ENCODE data around the gene IL36G.

- PRO-cap, result unidirectional peak, minus-strand start at chr2:112921025
These were observed 9.8 kb downstream of the IL37 start for GRCh38 chr2:112920759-112921230.

DNA sequence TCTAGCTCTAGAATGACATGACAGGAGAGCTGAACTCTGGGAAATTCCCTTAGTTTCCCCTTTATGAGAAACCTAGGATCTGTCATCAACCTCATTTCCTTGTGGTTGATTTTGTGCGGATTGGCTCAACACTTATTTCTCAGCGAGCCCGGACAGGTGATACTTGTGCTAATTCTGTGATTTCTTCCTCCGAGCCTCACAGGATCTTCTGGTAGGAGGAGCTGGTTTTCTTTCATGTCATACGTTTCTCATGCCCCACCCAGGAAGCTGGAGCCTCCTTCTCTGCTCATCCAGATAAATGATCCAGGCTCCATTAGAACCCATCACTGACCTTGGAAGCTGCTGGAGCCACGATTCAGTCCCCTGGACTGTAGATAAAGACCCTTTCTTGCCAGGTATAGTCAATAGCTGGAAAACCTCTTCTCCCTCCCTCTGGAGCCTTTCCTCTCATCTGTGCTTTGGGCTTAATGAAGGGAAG is at the start of gene IL36G:
Gene IL36G, plus strand, starts transcription at position 323 of the 478 bp plus-strand sequence.
- PRO-cap, result no peak

GRCh38 chr2:112985055-112985625 is 7.3 kb downstream of the IL36G start:
- PRO-cap, result no peak

GRCh38 chr2:113078327-113078794 is 10.6 kb downstream of the IL1F10 start:
- PRO-cap, result no peak

DNA sequence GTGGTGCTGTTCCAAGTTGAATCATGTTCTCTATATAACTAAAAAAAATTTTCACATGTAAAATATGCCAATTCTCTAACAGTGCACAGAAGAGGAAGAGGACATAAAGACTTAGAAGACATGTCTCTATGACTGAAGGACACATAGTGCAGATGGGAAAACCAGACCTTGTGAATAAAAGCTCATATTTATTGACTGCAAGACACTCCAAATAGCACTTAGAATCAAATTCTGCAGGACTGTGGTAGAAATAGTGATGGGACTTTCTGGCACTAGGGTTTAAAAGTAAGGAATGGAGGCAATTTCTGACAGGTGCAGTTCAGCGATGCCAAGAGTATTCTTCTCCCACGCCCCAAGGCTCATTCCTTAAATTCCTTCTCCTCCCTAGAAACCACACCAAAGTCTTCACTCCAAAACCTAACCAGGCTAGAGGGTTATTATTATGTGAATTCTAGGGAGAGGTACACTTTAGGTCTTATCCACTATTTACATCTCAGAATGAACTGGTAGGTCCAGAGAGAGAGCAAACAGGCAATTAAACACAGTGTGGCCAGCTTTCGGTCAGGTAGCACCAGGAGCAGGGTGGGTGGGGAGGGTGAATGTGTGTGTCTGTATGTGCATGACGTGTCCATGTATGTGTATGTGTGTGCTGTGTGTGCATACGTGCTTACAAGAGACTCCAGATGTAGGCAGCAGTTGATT is 11.3 kb downstream of the IL1F10 start:
- PRO-cap, result no peak

- PRO-cap, result no peak
These were observed 20.8 kb downstream of the IL1F10 start for GRCh38 chr2:113088618-113088950.

GRCh38 chr2:113167006-113167926 is 6.5 kb upstream of the PSD4 start:
- PRO-cap, result unidirectional peak, minus-strand start at chr2:113167302

DNA sequence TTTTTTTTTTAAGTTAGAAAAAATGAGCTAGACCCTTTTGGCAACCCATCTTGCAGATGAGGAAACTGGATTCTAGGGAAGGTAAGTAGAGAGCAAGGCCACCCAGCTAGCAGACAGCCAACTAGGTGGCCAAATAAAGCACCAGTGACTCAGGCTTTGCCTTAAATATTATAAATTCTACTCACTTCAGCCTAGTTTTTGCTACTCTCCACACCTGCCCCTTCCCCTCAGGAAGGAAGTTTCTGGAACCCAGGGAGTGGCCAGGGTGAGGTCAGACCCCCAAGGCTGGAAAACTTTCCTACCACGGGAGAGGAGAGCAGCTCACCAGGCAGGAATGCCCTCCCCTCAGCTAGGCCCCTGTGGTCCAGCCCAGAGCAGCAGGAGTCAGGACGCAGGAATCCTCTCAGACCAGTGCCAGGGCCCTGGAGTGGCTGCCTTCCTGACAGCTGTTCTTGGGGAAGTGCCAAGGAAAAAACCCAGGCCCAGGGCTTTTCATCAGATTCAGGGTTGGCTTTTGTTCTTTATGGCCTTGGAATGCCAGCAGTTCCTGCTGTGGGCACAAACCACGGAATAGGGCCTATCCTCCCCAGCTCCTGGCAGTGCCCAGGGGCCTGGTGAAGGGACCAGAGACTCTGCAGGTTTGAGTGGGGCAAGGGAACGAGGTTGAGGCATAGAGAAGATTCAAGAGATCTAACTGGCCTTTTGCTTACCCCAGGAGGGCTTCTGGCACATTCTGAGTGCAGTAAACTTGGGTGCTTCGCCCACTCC is 5.1 kb upstream of the PAX8 start:
- PRO-cap, result no peak

GRCh38 chr2:113881707-113882031 is 8.2 kb upstream of the ACTR3 start:
- PRO-cap, result no peak

GRCh38 chr2:113921366-113922593 is 31.9 kb downstream of the ACTR3 start:
- PRO-cap, result no peak

GRCh38 chr2:116039706-116040017 is 1597.2 kb downstream of the DPP10 start:
- PRO-cap, result no peak

DNA sequence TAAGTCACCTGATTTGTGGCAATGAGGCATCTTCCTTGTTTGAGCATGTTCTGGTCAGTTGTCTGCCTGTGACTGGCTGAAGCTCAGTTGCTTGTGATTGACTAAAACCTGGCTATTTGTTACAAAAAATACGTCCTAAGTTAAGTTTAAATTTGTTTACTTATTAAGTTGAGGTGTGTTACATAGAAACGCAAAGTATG is 746.0 kb upstream of the DDX18 start:
- PRO-cap, result no peak

- PRO-cap, result no peak
These were observed 2.9 kb downstream of the DDX18 start for GRCh38 chr2:117817305-117817821.

DNA sequence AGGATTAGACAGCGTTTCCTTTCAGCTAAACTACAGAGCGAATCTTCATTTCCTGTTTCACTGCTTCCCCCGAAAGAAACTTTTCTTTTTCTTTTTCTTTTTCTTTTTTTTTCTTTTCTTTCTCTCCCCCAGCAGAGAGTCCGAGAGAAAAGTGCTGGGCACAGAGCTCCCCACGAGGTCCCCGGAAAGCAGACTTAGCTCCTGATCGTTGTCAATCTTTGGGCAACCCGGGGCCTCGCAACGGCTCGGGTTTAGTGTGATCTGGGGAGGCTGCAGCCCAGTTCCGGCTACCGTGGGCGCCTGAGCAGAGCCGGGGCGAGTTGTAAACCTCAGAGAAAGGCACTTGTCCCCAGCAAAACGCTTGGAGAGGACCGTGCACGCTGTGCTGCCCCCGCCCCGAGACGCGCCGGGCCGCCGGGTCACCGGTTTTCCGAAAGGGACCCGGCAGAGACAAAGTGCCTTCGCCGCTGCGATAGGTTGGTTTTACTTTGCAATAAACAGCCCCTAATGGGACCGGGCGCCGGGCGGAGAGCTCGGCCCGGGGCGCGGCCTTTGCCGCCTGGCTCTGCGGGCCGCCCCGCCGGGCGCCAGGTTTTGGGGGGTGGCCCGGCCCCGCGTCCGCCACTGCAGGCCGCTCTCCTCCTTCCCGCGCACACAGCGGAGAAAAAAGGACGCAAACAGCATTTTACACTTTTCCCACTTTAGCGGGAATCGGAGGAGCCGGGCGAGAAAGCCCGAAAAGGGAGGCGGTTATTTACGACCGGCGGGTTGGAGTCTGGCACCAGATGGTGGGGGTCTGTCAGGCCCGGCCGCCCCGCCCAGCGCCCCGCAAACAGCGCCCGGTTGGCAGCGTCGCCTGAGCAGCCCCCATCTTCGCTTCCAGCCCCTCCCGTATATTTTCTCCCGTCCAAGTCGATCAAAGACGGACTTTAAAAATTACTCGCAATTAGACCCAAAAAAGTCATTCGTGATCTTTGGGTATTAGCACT is 136.0 kb downstream of the INSIG2 start:
- PRO-cap, result unidirectional peak, plus-strand start at position 254 of the sequence; unidirectional peak, plus-strand start at position 352 of the sequence

DNA sequence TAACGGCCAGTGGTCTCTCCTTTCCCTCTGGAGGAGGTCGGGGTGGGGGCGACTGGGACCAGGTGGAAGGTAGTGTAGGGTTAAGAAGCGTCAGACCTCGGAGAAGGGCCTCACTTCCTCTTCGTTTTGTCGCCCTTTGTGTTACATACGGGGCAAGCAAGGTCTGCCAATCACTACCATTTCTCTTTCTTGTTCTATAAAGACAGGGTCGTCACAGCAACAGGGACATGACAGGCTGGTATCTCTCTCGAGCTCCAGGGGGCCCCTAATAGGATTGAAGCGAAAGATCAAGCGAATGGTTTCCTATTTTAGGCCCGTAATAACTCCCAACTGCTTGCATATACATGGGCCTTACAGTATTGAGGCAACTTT is 136.7 kb downstream of the INSIG2 start:
- PRO-cap, result no peak

GRCh38 chr2:118902702-118903186 is 39.2 kb upstream of the MARCO start:
- PRO-cap, result no peak

DNA sequence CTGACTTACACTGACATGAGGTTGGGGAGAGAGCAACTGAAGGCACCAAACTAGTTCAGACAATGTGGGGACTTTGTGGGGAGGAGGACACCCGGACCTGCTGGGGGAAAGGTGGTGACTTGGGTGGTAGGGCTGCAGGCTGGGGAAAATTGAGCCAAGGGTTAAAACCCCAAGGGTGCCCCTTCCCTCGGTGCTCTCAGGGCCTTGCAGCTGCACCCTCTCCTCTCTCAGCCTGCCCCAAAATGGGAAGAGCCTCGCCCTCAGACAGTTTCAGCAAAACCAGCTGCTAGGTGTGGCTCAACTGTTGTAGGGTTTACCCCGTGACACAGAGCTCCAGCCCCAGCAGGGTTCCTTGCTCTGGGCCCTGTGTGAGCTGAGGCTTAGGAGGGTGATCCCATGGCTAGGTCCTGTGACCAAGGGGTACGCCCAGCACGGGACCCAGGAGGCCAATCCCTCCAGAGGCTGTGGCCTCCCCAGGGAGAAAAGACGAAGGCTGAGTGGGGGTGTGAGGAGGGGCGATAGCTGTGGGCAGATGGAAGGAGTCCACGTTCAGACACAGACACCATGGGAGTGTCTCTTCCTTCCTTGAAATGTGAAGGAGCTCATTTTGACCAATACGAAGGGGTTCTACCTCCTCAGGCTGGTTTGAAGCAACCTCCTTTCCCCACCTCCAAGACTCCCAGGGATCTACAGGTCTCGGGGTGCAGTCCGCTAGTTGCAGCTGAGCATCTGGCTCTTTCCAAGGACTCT is 28.8 kb downstream of the MARCO start:
- PRO-cap, result no peak

DNA sequence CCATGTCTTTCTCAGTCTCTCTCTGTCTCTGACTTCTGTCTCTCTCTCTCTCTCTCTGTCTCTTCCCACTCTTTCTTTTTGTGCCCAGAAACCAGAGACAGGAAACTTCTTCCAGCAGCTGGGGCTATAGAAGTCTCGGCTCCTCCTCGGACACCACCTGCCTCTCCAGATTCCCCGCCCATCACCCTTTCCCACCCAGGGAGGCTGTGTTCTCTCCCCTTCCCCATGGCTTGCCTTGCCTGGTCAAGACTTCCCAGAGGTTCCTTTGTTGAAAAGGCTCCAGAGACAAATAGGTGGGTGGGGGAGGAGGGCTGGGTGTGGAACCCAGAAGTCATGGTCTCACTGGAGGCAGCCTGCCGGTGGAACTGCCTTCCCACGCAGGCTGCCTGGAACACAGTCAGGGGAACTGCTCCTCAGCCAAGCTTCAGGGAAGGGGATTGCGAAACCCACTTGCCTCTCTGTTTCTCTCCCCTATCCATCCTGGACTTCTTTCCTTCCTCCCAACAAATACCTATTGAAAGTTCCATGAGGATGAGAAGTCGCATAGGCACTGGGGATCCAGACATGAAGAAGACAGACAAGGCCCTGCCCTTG is 31.5 kb downstream of the MARCO start:
- PRO-cap, result no peak

GRCh38 chr2:119225018-119225972 is 1.7 kb downstream of the STEAP3 start:
- PRO-cap, result no peak

- PRO-cap, result no peak
These were observed 28.9 kb downstream of the STEAP3 start for GRCh38 chr2:119252241-119253322.